ENCODE measurements around the genes MYORG, C9orf24 and ARID3C.

GRCh38 chr9:34193588-34194286 lies 14.9 kb downstream of the UBAP1 start:
- PRO-cap = no peak

DNA sequence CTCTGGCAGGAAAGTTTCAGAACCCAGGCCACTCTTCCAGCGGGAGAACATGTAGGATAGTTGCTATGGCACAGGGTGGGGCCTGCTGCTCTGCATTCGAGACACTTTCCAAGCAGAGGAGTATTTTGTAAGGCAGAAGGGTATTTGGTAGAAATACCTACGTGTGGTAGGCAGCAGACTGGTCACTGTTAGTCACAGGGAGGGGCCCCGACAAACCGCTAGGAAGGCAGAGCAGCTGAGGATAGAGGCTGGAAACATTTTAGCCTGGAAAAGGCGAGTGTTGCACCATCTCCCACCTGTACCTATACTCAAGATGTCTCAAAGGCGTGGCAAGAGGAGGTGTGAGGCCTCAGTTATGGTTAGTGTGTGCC lies 74.5 kb downstream of the KIF24 start:
- PRO-cap = no peak

- PRO-cap = no peak
Observed at GRCh38 chr9:34332417-34333039, 3.2 kb downstream of the NUDT2 start.

DNA sequence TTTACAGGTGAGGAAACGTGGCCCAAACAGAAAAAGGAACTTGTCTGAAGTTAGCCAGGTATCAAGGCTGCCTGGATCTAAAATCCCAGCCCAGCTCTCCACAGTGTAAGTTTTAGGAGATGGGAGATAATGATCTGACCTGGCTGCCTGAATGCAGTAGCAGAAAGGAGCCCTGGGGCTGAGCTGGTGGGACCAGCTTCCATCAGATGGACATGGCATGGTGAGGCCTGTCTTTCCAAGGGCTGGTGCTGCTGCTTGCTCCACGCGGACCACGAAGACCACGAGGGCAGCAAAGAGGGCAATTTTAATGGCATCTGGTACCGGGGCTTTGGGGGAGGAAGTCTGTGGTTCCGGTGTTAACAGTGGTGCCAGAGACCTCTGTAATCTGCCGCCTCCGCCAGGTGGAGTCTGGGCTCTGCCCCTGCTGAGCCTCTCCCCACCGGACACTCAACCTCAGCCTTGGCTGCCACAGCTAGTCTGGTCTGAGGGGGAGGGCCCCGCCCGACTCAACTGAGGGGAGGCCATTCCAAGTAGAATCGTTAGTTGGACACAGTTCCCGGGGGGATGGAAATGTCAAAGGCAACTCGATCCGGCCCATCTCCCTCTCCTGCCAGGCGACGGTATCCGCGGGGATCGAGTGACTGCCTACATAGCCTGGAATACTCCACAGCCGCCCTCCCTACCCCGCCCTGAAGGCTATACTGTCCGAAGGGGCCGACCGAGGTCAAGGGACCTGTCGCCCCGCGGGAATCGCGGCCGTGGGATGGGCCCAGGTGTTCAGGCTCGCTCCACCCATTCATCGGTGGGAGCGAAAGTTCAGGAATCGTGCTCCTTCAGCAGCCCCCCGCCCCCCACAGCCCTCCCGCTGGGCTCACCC lies 542 bp downstream of the MYORG start:
- PRO-cap = no peak

DNA sequence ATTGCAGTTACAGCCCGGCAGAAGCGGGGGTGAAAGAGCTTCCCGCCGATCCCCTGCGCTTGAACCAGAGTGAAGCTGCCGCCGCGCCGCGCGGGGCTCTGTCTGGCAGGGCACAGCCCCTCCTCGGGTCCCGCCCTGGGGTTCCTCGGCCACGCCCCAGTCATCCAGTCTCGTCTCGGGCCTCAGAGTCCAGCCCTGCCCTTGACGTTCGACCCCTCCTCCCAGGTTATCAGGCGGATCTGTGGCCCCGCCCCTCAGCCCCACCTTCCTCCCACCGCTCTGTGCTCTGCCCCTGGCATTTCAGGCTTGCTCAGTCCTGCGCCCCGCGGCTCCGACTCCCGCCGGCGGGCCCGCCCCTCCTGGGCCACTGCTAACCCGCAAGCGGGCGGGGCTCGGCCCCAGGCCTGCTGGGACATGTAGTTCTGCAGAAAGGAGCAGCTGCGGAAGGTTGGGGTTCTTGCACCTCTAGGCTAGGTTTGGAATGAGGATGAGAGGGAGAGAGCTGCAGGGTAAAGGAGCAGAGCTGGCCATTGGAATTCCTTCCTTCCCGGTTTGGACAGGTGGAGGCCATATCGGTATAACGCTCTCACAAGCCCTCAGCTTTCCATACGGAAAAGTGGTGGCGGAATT lies at the start of gene MYORG:
Gene MYORG, minus strand, starts transcription at position 104 of the 630 bp plus-strand sequence.
- PRO-cap = bidirectional peak, plus-strand start at position 67 of the sequence, minus-strand start at position 71 of the sequence

DNA sequence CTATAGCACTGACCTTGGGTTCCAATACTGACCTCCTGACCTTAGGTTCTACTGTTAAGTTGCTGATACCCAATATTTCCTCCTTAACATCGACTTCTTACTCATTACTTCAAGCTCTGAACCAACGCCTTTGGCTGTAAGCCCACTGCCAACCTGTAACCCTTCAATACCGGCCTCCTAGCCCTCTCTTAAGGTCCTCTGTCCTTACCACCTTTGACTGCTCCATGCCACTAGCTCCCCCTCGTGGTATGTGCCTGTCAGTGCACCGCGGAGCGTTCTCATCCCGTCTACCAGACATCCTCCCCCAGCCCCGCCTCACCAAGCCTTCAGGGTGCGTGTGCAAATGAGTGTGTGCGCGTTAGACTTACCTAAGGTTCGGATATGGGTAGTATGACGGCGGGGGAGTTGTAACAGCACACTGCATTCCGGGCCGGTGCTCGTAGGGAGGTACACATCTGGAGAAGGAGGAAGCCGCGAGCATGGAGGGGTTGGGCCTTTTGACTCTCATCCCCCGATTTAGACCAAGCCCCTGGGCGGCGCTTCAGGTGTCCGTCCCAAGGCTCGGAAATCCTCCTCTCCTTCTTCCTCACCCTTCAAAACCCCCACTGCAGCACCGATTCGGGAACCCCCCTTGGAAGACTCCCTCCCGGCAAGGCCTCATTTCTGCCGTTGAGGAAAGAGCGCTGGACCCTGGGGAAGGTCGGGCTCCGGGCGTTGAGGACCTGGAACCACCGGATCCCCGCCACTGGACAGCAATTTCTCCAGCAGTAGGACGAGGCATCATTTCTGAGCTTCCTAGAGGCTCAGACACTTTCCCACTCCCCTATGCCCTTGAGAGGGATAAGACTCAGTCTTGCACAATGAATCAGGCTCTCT lies 2.8 kb upstream of the MYORG start:
- PRO-cap = no peak

DNA sequence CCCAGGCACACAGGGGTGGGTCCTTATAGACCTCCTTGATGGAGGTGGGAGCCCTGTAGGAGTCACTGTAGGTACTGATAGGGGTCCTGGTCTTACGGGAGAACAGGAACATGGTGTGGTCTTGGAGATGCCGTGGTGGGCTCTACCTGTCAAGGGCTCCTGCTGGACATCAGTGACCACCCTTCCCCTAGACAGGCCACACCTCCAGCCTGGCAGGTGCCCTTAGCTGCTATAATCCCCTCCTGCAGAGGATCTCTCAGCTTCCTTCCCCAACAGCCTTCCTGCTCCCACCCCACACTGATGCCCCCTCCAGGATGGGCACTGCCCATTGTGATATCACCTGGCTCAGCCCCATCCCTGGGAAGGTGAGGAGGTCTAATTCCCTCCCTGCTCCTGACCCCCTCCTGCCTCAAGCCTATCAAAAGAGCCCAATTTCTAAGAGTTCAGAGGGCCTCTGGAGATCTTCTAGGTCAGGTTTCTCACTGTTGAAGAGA lies at the start of gene C9orf24:
Gene C9orf24, minus strand, starts transcription at position 289 of the 494 bp plus-strand sequence.
- PRO-cap = no peak

GRCh38 chr9:34402743-34402956 lies 5.0 kb upstream of the C9orf24 start:
- PRO-cap = no peak

GRCh38 chr9:34628813-34629154 lies at the start of gene ARID3C:
Gene ARID3C, minus strand, starts transcription at chr9:34629066.
- PRO-cap = no peak

GRCh38 chr9:34634657-34635867 lies 2.5 kb downstream of the SIGMAR1 start:
- PRO-cap = no peak

GRCh38 chr9:34647489-34648185 lies 1.2 kb downstream of the GALT start:
- PRO-cap = no peak

DNA sequence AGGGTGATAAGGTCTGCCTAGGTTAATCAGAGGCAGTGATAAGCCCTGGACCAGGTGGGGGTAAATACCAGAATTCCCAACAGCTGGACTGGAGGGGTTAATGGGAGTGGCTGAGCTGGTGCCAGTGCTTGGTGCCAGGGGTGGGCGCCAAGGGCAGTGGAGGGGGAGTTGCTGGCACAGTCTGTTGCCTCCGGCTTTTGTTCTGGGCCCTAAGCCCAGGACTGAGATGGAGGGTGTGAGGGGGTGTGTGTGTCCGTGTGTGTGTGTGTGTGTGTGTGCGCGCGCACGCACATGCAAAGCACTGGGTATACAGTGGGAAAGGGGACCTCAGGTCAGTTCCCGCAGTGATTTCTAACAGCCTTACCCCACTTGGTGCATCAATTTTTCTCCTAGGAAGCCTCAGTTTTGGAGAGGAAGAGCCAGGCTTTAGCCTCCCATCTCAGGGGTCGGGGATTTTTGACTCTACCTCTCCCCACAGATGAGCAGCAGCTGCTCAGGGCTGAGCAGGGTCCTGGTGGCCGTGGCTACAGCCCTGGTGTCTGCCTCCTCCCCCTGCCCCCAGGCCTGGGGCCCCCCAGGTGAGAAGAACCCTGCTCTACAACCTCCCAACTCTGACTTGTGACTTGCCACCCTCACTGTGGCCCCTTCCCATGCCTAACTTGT lies 2.9 kb downstream of the IL11RA start:
- PRO-cap = no peak

DNA sequence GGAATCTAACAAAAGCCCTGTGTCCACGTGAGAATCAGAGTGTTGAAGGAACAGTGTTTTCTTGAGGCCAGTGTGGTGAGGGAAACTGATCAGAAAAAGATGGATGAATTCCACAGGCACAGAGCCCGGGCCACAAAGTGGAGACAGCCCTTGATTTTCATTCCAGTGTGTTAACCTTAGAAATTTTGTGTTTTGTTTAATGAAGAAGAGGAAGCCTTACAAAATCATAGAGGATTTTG lies 20.2 kb upstream of the PHF24 start:
- PRO-cap = no peak

GRCh38 chr9:34986288-34987205 lies 3.0 kb upstream of the DNAJB5 start:
- PRO-cap = no peak

- PRO-cap = no peak
Observed at GRCh38 chr9:35042727-35043138, 693 bp downstream of the C9orf131 start.

DNA sequence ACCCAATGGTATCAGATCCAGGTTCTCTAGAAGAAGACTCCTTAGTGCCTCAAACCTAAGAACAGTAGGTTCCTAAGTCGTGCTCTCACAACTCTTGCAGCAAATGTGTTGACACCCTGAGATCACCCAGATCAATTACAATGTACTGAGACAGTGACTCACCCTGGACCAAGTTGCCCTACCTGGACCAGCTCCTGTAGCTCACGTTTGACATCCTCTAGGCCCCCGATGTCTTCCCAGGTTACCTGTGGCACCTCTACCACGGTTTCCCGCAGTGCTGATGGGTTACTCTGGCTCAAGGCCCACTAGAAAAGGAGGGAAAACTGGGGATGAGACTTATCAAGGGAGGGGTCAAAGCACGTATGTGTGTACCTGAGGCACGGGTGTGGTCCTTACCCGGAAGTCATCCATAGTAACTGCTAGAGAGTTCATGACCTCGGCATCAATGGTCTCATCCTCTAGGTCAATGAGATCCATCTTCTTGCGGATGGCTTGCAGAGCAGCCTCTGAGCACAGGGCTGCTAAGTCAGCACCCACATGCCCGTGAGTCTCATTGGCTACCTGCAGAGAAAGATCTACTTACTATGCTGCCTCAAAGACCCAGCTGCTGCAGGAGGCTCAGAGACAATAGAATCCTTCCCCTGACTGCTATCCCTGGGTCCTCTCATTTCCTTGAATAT lies 11.7 kb downstream of the VCP start:
- PRO-cap = no peak

DNA sequence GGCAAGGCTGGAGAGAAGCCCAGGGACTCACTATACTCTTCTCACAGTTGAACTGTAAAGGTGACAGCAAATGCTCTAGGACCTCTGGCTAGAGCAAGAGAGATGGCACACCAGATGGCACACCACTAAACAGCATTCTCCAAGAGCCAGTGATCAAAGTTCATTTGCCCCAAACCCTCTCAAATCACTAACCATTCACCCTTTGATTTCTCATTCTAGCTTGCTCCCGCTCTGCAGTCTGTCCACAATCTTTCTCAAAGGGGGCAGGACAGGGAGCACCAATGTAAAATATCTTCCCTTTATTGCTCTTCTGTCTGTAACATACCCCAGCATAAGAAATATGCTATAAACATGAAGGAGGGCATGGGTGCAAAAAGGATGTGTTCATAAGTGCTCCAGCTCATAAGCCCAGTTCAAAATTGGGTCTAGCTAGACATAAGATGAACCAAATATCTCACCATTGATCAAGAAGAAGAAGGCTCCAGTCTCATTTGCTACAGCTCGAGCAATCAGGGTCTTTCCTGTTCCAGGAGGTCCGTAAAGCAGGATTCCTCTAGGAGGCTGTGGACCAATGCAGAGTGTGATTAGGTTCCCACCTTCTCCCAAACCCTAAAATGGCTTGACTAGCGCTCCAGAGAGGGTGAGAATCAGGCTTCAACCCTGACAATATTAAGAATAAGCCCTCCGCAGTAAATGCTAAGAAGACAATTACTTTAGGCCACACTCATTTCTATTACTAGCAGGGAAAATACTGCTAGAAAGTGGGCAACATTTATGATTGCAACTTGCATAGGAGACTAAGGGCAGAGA lies 9.7 kb downstream of the VCP start:
- PRO-cap = no peak

DNA sequence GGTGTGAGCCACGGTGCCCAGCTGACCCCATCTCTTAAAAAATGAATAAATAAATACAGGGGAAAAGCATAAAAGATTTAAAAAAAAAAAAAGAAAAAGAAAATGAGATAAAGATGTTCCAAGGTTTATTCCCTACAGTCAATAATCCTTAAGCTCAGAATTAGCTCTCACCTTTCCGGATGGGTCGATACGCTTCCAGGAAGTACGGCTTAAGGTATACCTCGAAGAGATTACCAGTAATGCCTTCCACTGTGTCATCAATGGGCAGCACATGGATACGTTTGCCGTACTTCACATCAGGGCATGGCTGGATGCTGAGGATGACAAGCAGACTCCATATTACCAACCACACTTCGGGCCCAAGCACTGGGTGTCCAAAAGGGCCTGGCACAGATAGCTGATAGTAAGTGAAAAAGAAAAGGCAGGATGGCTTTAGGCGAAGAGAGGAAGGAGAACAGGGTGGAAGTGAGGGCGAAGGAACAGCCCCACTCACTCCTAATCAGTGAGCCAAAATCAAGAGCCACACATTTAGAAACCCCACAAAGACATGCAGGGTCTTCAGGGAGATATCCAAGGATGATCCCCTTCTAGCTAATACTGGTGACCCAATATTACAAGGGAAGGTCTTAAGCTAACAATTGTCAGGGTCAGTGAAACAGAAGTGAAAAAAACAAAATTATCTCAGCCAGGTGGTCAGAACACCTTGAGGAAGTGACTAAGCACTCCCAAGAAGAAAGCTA lies 5.8 kb downstream of the VCP start:
- PRO-cap = no peak

DNA sequence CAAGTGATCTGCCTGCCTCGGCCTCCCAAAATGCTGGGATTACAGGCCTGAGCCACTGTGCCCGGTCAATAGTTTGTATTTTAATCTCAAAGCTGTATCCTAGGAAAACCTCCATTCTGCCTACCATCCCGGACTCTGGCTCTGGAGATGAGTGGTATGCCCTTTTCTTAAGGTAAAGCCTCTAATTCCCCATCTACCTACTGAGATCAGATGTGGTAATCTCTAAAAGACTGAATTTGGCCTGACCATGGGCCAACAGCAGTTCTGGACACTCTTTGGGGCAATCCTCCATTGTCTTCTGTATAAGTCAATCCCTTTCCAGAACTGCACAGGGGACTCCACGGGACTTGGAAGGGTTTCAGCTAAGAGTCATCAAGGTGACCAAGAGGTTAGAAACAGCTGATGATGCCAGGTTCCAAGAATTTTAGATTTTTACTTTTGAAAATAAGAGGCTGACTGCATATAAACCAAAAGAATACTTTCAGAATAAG lies 1.7 kb downstream of the VCP start:
- PRO-cap = no peak

- PRO-cap = bidirectional peak, plus-strand start at chr9:35114401, minus-strand start at chr9:35114152
Observed at GRCh38 chr9:35113733-35114774, 1.6 kb downstream of the ATOSB start.

Data from A673 (cell line).